Epidermal melanocyte (primary cell): ENCODE data around the gene AREG.

GRCh38 chr4:71059182-71059687 lies 65.8 kb downstream of the DCK start:
- RRBS, result no CpG with 5 or more reads among the region's 19 CpGs

GRCh38 chr4:71230187-71230667 lies 43.2 kb downstream of the SLC4A4 start:
- RRBS, result no CpG with 5 or more reads among the region's 4 CpGs

DNA sequence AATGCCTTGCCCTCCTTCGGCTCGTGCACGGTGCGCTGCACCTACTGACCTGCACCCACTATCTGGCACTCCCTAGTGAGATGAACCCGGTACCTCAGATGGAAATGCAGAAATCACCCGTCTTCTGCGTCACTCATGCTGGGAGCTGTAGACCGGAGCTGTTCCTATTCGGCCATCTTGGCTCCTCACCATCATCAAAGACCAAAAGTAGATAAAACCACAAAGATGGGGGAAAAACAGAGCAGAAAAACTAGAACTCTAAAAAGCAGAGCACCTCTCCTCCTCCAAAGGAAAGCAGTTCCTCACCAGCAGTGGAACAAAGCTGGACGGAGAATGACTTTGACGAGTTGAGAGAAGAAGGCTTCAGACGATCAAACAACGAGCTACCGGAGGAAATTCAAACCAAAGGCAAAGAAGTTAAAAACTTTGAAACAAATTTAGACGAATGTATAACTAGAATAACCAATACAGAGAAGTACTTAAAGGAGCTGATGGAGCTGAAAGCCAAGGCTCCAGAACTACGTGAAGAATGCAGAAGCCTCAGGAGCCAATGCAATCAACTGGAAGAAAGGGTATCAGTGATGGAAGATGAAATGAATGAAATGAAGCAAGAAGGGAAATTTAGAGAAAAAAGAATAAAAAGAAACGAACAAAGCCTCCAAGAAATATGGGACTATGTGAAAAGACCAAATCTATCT lies 232.7 kb downstream of the SLC4A4 start:
- RRBS, result no CpG with 5 or more reads among the region's 17 CpGs

GRCh38 chr4:71857998-71858416 lies 74.1 kb upstream of the GC start:
- RRBS, result no CpG with 5 or more reads among the region's 6 CpGs

DNA sequence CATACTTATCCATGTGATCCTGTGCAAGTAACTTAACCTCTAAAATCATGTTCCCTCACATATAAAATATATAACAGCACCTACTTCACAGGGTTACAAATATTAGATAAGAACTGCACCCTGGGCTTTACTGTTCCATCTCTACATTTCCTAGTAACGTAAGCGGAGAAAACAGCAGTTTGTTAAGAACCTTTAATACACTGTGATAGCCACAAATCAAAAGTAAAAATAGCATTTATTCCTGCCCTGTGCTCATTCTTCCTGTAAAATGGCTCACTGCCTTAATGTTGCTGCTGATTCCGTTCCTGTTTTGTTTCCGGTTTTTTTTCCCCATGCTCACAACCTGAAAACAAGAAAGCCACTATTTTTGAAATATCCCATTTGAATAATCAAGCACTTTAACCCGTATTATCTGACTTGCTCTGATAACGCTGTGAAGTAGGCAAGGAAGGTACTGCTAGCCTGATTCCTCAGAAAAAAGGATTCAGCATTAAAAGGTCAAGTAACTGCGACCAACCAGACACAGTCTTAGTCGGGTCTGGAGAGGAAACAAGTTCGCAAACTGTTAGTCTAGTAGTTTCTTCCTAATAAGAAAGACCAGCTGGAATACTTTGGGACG lies 1.1 kb downstream of the COX18 start:
- RRBS, result no CpG with 5 or more reads among the region's 10 CpGs

DNA sequence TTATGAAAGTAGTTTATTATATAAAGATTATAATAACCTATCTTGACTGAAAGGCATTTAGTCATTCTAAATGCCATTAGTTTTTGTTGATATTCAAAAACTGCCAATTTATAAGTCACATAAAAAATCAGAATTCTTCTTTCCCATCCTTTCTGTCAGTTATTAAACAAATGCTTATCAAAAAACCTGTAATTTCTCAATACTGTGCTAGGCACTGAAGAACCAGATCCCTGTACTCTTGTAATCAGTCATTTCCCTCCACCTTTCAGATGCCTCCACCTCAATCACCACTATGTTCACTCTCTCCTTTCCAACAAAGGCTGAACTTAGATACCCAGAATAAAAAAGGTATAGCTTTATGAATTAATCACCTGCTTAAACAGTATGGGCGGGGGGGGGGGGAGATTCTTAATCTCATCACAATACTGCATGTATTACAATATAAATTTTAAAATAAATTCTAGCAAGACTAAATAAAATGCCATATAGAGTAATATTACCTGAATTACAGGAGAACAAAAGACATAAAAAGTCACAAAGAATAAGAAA lies 57.9 kb downstream of the ANKRD17 start:
- RRBS, result no CpG with 5 or more reads among the region's 1 CpG

- RRBS, result no CpG with 5 or more reads among the region's 5 CpGs
Measured at GRCh38 chr4:73230698-73231503, 27.7 kb downstream of the ANKRD17 start.

- RRBS, result no CpG with 5 or more reads among the region's 5 CpGs
Measured at GRCh38 chr4:73378624-73379374, 25.3 kb upstream of the ALB start.

DNA sequence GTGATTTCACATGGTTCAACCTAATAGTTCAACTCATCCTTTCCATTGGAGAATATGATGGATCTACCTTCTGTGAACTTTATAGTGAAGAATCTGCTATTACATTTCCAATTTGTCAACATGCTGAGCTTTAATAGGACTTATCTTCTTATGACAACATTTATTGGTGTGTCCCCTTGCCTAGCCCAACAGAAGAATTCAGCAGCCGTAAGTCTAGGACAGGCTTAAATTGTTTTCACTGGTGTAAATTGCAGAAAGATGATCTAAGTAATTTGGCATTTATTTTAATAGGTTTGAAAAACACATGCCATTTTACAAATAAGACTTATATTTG lies 15.3 kb upstream of the AFP start:
- RRBS, result no CpG with 5 or more reads among the region's 1 CpG

GRCh38 chr4:73617279-73617666 lies 3.0 kb downstream of the RASSF6 start:
- RRBS, result no CpG with 5 or more reads among the region's 6 CpGs

DNA sequence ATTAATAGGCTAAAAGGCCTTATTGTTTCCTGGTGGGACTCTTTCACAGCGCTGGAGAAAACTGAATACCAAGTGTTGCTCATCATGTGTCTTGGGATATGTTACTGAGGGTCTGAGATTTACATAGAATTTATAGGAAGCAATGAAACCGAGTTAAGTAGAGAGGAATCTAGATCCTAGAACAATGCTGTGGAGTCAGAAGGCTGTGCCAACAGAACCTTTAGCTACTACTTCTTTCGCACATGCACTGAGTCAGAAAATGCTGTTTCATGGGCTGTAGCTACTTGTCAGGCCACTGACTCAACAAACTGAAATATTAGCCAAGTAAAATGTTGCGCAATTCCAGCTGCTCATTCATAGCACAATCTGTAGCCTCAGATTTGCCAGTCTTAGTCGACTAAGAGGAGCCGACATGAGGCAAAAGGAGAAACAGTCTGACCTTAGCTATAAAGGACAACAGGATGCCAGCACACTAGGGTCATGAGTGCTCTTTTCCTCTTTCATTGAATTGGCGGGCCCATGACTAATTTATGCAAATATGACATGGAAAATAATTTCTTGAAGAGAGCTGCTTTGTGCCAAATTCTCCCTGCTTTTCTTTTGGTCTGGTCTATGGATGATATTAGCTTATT lies 35.8 kb upstream of the CXCL8 start:
- RRBS, result no CpG with 5 or more reads among the region's 7 CpGs

- RRBS, result no CpG with 5 or more reads among the region's 1 CpG
Measured at GRCh38 chr4:73741120-73741547, 765 bp downstream of the CXCL8 start.

GRCh38 chr4:73742640-73743079 lies 2.3 kb downstream of the CXCL8 start:
- RRBS, result no CpG with 5 or more reads among the region's 2 CpGs

- RRBS, result no CpG with 5 or more reads among the region's 1 CpG
Measured at GRCh38 chr4:74015945-74016398, 17.5 kb upstream of the CXCL5 start.

- RRBS, result 0% methylated on average over 3 of the region's 71 CpGs
Measured at GRCh38 chr4:74444638-74445930, at the start of gene AREG. Gene AREG, plus strand, starts transcription at chr4:74445136.

GRCh38 chr4:74452599-74453470 lies 7.9 kb downstream of the AREG start:
- RRBS, result no CpG with 5 or more reads among the region's 7 CpGs

DNA sequence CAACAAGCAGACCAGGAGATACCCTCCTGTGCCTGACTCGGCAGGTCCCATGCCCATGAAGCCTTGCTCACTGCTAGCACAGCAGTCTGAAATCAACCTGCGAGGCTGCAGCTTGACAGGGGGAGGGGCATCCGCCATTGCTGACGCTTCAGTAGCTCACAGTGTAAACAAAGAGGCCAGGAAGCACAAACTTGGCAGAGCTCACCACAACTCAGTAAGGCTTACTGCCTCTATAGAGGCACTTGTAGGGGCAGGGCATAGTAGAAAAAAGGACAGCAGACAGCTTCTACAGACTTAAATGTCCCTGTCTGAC lies 60.6 kb downstream of the AREG start:
- RRBS, result no CpG with 5 or more reads among the region's 4 CpGs

DNA sequence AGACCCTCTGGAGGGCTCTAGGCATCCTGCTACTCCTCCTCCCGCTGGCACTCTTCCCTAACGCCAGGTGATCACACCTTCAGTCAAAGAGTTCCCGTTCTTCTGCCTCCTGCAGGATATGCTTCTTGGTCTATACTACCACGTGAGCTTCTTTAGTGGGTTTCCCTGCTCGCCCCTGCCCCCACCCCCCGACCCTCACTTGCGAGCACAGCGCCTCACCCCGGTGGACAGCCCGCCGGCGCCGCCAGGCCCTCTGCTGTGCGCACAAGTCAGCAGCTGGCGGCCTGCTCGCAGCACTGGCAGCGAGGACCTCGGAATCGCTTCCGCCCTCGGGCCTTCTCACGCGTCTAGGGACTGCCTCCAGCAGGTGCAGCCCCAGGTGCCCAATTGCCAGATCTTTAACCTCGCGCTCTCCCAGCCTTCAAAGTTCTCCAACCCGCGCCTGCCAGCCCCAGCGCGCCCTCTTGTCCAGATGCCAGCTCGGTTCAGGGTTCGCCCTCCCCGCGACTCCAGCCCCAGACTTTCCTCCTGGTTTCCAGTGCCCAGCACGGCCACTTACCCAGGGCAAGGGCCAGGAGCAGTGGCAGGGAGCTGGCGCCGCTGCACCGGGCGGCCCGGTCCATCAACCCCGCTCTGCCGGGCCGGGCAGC lies 495 bp downstream of the BTC start:
- RRBS, result no CpG with 5 or more reads among the region's 42 CpGs

DNA sequence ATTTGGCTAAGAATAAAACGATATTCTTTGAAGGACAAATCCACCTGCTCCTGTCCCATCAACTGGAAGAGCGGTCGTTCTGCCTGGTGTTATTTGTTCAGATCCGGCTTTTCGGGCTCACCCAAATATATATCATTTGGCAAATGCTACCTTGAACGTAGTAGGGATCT lies 878 bp downstream of the USO1 start:
- RRBS, result no CpG with 5 or more reads among the region's 6 CpGs

DNA sequence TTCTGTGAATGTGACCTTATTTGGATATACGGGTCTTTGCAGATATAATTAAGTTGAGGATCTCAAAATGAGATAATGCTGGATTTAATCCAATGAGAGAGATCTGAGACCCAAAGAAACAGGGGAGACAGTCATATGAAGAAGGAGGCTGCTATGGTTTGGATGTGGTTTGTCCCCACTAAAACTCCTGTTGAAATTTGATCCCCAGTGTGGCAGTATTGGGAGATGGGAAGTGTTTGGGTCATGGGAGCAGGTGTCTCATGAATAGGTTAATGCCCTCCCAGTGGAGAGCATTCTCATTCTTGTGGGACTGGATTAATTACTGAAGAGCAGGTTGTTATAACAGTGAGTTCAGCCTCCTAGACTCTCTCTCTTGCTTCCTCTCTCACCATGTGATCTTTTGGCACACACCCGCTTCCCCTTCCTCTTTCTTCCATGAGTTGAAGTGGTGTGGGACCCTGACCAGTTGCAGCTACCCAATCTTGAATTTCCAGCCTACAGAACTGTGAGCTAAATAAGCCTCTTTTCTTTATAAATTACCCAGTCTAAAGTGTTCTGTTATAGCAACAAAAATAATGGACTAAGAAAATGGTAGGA lies 70.3 kb downstream of the PPEF2 start:
- RRBS, result no CpG with 5 or more reads among the region's 2 CpGs